Mesenchymal stem cell of adipose (primary cell): ENCODE measurements around the gene ARHGAP42.

- CAGE, long polyA plus RNA: no peak
Observed at GRCh38 chr11:95191255-95191650, 39.7 kb downstream of the SESN3 start.

- CAGE, long polyA plus RNA: no peak
Observed at GRCh38 chr11:95242303-95243193, 11.5 kb upstream of the SESN3 start.

DNA sequence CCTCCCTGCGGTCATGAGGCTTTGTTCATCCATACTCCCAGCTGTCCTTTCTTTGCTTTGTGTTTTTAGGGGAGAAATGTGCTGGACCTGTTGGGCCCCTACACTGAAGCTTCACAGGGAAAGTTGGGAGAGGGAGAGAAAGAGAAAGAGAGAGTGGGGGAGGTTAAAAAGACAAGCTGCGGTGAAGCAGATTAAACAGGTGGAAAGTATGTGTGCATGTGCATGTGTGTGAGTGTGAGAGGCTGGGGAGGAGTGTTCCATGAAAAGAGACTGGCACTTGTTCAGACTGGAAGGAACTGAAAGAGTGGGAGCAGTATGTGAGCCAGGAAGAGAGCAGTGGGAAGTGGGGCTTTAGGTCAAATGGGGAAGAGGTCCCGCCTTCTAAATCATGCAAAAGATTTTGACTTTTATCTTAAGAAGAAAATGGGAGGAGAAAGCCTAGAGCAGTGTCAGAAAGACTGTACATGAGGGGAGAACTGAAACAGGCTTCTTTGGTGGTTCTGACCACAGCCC lies 17.9 kb upstream of the SESN3 start:
- CAGE, long polyA plus RNA: no peak

DNA sequence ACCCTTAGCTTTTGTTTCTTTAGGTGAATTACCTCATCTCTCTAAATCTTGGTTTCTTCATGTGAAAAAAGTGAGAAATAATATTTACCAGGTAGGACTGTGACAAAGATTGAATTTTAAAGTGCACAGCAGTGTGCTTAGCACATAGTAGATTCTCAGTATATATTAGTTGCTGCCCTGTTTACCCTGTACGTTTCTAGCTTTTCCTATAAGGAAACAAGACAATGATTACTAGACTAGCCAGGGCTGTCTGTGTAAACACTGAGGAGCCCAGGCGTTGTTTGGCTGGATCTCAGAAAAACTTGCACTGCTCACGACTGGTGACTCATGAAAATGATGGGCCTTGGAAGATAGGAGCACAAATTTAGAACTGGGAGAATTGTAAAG lies 277.0 kb downstream of the FAM76B start:
- CAGE, long polyA plus RNA: no peak

DNA sequence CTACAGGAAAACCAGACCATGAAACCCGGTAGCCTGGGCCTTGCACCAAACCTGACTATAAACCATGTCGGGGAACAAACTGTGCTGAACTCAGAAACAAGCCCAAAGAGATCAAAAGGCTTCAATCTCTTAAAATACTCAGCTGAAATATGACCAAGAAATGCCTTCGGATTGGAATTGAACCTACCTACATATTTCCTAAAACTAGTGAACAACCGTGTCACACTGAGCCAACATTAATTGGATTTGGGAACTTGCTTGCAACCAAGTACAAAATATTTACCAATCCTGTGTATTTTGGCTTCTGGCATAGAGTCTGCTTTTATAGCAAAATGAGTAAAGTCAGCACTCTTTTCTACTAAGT lies 199.5 kb downstream of the FAM76B start:
- CAGE, long polyA plus RNA: no peak

DNA sequence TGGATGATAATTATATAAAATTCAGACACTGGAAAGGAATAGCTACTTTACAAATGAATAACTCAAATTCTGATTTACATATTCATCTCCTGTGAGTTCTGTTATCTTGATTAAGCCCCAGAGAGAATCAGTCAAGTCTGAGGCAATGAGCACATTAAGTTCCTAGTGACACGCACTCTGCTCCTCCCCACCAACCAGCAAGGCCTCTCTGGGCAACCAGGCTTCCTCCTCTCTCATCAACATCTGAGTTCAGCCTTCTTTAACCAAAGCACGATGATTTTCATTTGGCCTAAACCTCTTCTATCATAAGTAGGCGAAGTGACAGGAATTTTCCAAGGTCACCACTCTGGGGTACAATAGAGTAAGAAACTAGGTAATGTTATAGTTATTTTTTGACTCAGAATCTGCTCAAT lies 114.9 kb downstream of the FAM76B start:
- CAGE, long polyA plus RNA: no peak

DNA sequence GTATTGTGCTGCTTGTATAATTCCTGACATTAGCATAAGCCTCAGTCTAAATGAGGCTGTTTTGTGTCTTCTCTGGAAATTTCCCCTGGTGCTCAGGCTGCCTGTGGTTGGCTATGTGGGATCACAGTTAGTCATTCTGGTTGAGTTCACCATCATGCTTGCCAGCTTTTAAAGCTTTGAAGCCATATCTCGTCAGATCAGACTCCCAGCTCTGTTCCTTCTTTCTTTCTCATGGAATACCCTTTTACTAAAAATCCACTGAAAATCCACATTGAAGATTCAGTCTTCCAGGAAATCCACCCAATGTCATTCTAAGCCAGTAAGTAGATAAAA lies 106.9 kb downstream of the FAM76B start:
- CAGE, long polyA plus RNA: no peak

DNA sequence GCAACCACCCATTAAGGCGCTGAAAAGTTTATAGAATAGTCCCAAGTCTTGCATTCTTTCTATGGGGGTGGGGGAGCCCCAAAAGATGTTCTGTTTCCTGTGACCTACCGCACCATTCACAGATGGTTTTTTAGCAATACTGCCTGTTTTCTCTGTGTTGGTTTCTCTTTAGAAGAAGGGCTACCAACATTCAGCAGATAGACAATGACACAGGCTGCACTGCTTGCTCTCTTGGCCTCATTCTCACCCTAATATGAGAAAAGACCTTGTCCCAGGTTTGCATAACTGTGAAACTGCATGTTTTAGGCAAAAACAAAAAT lies 86.5 kb downstream of the FAM76B start:
- CAGE, long polyA plus RNA: no peak

- CAGE, long polyA plus RNA: no peak
Observed at GRCh38 chr11:95794139-95794691, 3.9 kb downstream of the CEP57 start.

DNA sequence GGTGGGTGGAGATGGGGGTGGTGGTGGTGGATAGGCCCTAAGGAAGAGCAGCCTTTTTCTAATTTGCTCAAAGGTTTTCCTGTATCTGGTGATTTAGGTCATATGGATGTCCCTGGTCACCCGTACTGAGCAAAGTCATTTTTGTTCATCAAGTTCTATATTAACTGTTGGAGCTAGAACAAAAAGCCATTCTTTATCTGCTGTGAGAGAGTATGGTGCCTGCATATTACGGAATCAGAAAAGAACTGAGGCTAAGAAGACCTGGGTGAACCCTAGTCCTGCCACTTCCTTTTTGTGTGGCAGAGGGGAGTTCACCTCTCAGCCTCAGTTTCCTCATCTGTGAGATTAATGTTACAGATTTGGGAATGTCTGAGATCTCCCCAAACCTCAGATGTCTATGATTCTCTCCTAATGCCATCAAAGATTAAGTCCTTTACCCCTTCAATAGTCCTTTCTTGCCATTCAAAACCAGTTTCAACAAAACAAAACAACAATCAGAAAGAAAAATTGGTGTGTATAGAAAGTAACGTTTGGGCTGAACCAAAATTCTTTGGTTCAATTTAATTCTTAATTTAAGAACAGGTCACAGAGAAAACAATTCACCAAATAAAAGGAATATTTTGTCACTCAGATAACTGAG lies 121.3 kb upstream of the MTMR2 start:
- CAGE, long polyA plus RNA: no peak

- CAGE, long polyA plus RNA: no peak
Observed at GRCh38 chr11:96162670-96163580, 180.1 kb downstream of the MAML2 start.

GRCh38 chr11:96199412-96199877 lies 143.6 kb downstream of the MAML2 start:
- CAGE, long polyA plus RNA: no peak

- CAGE, long polyA plus RNA: no peak
Observed at GRCh38 chr11:96252873-96253928, 89.8 kb downstream of the MAML2 start.

- CAGE, long polyA plus RNA: no peak
Observed at GRCh38 chr11:96255269-96255980, 87.6 kb downstream of the MAML2 start.

- CAGE, long polyA plus RNA: no peak
Observed at GRCh38 chr11:96384601-96385078, 5.1 kb downstream of the CCDC82 start.

DNA sequence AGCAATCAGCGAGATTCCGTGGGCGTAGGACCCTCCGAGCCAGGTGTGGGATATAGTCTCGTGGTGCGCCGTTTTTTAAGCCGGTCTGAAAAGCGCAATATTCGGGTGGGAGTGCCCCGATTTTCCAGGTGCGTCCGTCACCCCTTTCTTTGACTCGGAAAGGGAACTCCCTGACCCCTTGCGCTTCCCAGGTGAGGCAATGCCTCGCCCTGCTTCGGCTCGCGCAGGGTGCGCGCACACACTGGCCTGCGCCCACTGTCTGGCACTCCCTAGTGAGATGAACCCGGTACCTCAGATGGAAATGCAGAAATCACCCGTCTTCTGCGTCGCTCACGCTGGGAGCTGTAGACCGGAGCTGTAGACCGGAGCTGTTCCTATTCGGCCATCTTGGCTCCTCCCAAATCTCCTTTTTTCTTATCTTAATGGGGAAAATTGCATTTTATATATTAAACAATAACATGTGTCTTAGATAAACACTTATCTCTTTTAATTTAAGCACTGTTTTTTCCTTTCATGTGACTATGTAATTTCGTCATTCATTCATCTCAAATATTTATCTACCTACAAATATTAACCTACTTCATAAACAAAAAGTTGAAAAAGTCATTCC lies 21.6 kb downstream of the JRKL start:
- CAGE, long polyA plus RNA: no peak

DNA sequence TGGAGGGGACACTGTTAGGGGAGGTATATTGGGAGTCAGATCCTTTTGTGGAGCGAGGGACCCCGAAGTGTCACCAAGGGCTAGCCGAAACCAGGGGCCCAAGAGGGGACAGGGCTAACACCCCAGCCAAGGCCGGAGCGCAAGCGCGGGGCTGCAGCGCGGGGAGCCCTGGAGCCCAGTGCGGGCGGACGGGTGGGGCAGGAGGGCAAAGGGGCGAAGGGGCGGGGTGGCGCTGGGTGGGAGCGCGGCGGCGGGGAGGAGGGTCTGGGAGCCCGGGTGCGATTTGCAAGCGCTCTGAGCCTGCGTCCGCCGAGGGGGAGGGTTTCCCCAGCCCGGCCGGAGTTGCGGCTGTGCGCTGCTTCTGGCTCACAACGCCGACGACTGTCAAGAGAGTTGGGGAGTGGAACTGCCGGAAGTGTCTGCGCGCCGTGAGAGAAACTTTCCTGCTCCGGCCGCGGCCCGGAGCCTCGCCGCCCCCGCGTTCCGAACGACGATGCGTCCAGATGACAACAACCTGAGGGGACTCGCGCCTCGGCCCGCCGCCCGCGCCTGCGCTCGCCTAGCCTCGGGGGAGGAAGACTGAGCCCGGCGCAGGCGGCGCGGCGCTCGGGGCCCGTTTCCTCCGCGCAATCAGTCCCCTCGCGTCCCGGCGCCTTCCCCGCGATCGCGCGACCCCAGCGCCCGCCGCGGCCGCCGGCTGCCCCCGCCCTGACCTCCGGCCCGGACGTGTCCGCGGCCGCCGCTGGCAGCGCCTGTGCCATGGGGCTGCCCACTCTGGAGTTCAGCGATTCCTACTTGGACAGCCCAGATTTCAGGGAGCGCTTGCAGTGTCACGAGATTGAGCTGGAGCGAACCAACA lies at the start of gene ARHGAP42:
Gene ARHGAP42 (plus strand): TSS at position 369 of the 859 bp plus-strand sequence.
- CAGE, long polyA plus RNA: no peak

DNA sequence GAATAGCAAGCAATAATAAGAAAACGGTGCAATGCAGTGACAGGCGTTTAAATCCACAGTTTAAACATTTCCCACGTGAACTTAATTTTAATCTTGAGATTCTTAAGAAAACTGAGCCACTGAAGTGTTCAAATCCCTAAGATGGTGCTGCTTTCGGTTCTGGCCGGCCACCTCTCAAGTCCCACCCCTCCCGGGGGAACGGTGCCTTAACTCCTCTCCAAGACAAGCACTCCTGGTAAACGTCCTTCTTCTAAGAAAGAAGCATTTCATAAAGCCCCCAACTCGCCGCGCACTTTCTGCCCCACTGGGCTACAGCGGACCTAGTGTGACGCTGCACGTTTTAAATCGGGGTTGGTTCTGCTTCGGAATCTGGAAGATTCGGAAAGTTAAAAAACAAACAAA lies 2.8 kb downstream of the PGR start:
- CAGE, long polyA plus RNA: no peak

GRCh38 chr11:101912986-101913374 lies 1.8 kb upstream of the CEP126 start:
- CAGE, long polyA plus RNA: no peak

DNA sequence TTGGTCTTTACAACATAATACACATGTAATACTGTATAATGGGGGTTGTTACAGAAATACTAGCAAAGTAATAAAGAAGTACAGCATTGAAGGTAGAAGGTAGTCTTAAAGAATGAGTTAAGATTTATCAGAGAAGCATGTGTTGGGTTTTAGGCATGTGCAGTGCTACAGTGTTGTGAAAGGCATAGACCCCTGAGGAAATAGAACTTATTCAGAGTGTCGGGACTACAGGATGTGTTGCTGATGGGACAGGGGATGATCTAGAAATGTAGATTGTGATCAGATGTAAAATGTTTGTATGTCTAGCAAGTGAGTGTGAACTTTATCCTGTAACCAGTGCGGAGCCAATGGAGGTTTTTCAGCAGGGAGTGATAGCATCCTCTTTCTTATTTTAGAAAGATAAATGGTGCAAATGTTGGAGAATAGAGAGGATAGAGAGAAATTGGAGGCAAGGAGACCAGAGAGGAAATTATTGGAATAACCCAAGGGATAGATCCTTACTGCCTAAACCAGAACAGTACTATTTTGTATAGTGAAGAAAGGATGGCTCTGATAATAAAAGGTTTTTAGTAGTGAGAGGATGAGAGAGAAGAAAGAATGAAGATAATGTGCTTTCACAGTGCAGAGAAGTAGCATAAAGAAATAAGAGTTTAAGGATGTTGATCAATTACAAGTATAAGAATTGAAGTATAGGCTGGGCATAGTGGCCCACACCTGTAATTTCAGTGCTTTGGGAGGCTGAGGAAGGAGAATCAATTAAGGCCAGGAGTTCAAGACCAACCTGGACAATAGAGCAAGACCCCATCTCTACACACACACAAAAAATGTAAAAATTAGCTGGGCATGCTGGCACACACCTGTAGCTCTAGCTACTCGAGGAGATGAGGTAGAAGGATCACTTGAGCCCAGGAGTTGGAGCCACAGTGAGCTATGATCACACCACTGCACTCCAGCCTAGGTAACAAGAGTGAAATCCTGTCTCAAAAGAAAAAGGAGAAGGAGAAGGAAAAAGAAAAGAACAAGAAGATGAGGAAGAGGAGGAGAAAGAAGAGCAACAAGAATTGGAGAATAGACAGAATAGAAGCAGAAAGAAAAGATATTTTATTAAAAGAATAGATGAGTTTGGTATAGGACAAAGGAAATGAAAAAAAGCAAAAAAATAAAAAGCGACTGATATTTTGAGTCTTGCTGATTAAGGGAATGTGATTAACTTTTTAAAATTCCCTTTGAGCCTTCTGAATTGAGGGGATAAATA lies 34.6 kb upstream of the ANGPTL5 start:
- CAGE, long polyA plus RNA: no peak